Mammary epithelial cell (primary cell): ENCODE measurements around a stretch of chr2.

GRCh38 chr2:207743002-207744217 is 26.3 kb downstream of the FZD5 start:
- CAGE, long polyA plus RNA = no peak
- RRBS = no CpG with 5 or more reads among the region's 2 CpGs

GRCh38 chr2:207744466-207745260 is 25.0 kb downstream of the FZD5 start:
- CAGE, long polyA plus RNA = no peak
- RRBS = no CpG with 5 or more reads among the region's 14 CpGs

GRCh38 chr2:207759963-207760847 is 9.5 kb downstream of the FZD5 start:
- CAGE, long polyA plus RNA = no peak
- RRBS = no CpG with 5 or more reads among the region's 3 CpGs

DNA sequence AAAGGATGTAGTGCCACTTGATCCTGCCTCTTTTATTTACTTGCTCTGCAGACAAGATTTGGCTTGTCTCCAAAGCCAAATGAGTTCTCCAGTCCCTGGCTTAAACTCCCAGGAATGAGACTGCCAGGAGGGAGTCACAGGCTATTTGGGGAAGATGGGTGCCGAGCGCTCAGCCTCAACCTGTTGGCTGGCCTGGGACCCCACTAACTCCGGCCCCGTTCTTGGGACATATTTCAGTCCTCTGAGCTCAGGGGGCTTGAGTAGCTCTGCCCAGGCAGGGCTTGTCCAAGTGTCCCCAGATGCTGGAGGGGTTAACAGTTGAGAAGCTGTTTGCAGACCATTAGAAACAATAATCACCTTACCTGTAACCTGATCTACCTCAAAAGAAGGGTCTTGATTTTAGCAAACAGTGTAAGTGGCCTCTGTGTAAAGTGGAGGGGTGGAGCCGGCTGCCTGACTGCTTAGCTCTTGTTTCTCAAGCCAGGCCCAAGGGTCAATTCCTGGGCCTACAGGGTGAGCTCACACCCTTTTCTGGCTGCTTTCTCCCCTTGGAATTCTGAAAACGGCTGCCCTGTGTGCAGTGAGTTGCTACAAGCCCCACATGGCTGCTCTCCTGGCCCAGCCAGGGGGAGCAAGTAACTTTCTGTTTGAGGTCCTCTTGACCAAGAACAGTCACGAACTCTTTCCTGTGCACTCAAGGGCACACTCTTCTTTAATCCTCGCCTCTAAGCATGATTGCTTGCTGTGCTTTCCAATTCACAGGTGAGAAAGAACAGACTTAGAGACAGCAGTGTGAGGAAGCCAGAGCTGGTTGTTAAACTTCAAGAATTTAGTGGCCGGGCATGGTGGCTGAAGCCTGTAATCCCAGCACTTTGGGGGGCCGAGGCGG is 27.2 kb upstream of the FZD5 start:
- CAGE, long polyA plus RNA = no peak
- RRBS = no CpG with 5 or more reads among the region's 11 CpGs

DNA sequence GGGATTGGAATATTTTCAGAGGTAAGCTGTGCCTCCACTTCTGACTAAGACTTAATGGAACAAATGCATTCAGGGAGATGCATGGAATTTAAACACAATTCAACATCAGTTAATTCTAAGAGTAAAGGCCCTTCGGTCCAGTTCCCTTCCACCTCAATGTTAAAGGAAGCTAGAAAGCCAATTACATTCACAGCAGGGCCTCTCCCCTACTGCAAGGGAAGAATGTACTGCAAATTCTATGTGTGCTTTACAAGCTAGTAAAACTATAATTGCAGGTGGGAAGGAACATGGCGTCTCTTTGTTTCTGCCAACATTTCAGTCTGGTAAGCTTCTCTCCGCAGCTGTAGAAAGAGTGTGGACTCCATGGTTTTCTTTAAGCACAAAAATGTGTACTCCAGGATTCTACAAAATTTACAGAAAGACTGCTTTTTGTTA is 126.8 kb upstream of the FZD5 start:
- CAGE, long polyA plus RNA = no peak
- RRBS = no CpG with 5 or more reads among the region's 3 CpGs

DNA sequence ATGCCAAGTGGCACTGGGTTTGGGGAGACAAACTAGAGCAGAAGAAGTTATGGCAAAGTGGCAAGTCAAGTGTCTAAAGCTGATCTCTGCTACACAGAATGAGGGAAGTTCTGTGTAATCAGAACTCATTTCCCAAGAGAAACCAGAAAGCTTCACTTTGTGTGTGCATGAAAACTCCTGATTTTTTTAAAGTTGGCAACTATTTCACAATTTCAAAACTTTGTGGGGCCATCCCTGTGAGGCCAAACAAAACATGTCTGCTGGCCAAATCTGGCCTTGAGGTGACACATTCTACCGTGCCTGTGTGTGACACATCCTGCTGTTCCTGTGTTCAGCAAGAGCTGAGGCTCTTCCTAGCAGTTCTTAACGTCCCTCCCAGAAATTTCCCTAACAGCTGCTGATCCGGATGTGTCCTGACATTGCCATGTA is 99.2 kb downstream of the PLEKHM3 start:
- CAGE, long polyA plus RNA = no peak
- RRBS = no CpG with 5 or more reads among the region's 3 CpGs

DNA sequence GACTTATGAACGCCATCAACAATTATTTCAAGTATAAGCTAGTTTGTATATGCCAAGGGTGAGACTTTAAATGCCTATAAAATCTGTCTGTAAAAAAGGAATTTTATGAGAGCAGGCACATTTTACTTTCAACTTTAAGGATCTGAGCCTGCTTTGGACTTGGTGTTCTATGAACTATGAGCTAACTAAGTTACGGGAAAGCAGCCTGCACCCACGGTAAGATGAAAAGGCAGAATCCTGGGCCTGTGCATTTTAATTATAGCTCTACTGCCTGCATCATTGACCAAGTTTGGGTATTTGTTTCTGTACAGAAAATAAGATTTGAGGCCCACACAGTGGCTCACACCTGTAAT is 95.4 kb downstream of the PLEKHM3 start:
- CAGE, long polyA plus RNA = no peak
- RRBS = no CpG with 5 or more reads among the region's 3 CpGs

DNA sequence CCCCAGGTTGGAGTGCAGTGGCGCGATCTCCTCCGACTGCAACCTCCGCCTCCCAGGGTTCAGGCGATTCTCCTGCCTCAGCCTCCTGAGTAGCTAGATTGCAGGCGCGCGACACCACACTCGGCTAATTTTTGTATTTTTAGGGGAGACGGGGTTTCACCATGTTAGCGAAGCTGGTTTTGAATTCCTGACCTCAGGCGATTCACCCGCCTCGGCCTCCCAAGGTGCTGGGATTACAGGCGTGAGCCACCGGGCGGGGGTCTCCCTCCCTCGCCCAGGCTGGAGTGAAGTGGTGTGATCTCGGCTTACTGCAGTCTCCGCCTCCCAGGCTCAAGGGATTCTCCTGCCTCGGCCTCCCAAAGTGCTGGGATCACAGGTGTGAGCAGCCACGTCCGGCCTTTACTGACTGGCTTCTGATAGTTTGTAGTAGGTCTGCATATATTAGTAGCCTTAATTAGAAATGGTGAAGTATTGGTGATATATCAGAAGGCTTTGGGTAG is 1.5 kb downstream of the PIKFYVE start:
- CAGE, long polyA plus RNA = no peak
- RRBS = no CpG with 5 or more reads among the region's 23 CpGs

- CAGE, long polyA plus RNA = no peak
- RRBS = no CpG with 5 or more reads among the region's 3 CpGs
Observed at GRCh38 chr2:208326232-208326589, 60.2 kb downstream of the PIKFYVE start.

GRCh38 chr2:209732861-209733394 is 38.7 kb upstream of the UNC80 start:
- CAGE, long polyA plus RNA = no peak
- RRBS = no CpG with 5 or more reads among the region's 8 CpGs

GRCh38 chr2:209872689-209873190 is 101.1 kb downstream of the UNC80 start:
- CAGE, long polyA plus RNA = no peak
- RRBS = no CpG with 5 or more reads among the region's 10 CpGs

GRCh38 chr2:210170192-210170772 is 927 bp downstream of the KANSL1L start:
- CAGE, long polyA plus RNA = no peak
- RRBS = no CpG with 5 or more reads among the region's 18 CpGs

DNA sequence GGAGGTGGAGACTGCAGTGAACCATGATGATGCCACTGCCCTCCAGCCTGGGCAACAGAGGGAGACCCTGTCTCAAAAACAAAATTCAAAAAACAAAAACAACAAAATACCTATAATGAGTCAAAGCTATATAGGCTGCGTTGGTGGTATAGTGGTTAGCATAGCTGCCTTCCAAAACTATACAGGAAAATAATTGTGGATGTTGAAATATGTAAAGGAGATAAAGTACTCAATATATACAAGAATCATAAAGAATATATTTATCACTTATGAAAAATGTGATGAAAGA is 375.5 kb downstream of the CPS1 start:
- CAGE, long polyA plus RNA = no peak
- RRBS = no CpG with 5 or more reads among the region's 1 CpG

DNA sequence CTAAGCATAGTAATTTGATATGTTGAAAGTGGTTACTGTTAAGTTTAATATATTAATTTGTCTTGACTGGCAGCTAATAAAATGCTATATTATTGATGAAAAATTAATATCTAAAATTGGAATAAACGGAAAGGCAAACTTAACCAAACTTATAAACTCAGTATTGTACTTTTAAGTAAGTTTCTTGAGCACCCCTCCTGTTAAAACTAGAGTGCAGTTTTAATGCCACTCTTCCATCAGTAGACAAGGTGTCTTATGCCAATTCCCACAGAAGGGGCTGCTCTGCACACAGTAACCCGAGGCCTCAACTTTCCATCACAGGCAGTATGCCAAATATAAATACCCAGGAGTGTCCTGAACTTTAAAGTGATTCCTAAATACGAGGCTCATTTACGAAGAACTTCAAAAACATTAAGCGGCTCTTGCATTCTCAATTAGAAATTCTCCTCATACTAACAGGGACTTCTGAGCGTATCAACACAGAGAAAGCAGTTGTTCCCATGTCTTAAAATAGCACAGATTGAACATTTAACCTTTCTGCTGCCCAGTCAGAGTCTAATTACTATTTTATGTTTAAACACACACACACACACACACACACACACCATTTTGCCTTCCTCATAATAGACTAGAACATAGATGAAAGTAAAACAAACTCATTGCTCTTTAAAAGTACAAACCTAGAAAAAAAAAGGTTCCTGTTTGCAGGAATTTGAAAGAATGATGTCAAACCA is 638.6 kb downstream of the ERBB4 start:
- CAGE, long polyA plus RNA = no peak
- RRBS = no CpG with 5 or more reads among the region's 6 CpGs

DNA sequence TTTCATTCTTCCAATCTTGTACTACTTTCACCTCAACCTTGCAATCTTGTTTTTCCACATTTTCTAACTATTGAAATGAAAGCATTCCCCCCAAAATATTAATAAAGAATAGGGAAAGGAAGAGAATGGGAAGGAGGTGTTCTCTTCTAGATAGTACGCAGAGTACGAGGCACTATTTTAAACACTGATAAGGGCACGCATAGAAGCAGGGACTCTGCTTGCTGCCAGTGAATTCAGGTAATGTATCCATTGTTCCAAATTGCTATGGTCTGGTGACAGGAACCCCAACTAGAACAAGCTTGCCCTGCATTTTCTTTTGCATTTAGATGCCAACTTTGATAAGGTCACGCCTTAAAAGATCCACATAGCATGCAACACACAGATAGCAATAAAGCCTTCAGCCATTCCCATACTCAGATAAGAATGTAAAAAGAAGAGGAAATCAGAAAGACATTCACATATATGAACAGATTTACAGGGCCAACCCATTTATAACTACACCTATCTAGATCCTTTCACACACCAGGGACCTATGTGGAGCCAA is 46.9 kb downstream of the IKZF2 start:
- CAGE, long polyA plus RNA = no peak
- RRBS = no CpG with 5 or more reads among the region's 4 CpGs

GRCh38 chr2:213132605-213133235 is 18.7 kb downstream of the IKZF2 start:
- CAGE, long polyA plus RNA = no peak
- RRBS = no CpG with 5 or more reads among the region's 2 CpGs

GRCh38 chr2:213238653-213239659 is 45.3 kb upstream of the SPAG16 start:
- CAGE, long polyA plus RNA = no peak
- RRBS = no CpG with 5 or more reads among the region's 5 CpGs

DNA sequence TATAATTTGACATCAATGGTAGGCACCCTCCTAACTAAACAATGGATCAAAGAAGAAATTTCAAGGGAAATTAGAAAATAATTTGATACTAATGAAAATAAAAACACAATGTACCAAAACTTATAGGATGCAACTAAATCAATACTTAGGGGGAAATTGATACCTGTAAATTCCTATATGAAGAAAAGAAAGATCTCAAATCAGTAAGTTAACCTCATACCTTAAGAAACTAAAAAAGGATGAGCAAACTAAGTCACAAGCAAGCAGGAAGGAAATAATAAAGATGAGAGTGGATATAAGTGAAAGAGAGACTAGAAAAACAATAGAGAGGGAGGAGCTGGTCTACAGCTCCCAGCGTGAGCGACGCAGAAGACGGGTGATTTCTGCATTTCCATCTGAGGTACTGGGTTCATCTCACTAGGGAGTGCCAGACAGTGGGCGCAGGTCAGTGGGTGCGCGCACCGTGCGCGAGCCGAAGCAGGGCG is 126.0 kb downstream of the BARD1 start:
- CAGE, long polyA plus RNA = no peak
- RRBS = no CpG with 5 or more reads among the region's 12 CpGs

DNA sequence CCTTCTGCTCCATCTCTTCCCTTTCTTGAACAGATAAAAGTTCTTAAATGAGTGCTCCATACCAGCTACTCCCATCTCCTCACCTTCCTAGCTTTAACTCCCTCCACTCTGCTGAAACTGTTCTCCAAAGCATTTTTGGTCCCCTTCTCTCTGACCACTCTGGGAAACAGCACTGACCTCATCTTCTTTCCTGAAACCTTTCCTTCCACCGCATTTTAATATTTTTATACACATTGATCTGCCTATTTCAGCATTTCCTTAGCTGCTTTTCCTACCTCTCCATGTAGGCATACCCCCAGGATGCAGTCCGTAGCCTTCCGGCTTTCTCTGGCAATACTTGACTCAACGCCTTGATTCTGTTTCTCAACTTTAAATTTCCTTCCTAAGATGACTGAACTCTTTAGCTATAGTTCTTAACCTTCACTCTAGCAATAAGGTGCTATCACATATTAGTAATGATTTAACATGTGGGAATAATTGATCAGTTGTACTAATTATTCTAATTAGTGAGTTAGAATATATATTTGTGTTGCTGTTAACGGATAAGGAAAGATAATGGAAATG is 9.7 kb downstream of the BARD1 start:
- CAGE, long polyA plus RNA = no peak
- RRBS = no CpG with 5 or more reads among the region's 5 CpGs

- CAGE, long polyA plus RNA = no peak
- RRBS = no CpG with 5 or more reads among the region's 8 CpGs
Observed at GRCh38 chr2:215360491-215361711, 49.0 kb downstream of the ATIC start.